Calu3 (cell line): ENCODE measurements around the genes DIMT1, IPO11 and CWC27.

DNA sequence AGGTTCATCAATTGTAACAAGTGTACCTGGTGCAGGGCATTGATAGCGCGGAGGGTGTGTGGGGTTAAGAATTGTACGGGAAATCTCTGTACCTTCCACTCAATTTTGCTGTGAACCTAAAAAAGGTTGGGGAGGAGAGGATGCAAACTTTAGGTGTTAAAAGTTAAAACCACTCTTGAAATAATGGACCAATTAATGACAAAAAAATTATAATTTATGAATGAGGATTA is 10.6 kb downstream of the KIF2A start:
- PRO-cap: no peak

DNA sequence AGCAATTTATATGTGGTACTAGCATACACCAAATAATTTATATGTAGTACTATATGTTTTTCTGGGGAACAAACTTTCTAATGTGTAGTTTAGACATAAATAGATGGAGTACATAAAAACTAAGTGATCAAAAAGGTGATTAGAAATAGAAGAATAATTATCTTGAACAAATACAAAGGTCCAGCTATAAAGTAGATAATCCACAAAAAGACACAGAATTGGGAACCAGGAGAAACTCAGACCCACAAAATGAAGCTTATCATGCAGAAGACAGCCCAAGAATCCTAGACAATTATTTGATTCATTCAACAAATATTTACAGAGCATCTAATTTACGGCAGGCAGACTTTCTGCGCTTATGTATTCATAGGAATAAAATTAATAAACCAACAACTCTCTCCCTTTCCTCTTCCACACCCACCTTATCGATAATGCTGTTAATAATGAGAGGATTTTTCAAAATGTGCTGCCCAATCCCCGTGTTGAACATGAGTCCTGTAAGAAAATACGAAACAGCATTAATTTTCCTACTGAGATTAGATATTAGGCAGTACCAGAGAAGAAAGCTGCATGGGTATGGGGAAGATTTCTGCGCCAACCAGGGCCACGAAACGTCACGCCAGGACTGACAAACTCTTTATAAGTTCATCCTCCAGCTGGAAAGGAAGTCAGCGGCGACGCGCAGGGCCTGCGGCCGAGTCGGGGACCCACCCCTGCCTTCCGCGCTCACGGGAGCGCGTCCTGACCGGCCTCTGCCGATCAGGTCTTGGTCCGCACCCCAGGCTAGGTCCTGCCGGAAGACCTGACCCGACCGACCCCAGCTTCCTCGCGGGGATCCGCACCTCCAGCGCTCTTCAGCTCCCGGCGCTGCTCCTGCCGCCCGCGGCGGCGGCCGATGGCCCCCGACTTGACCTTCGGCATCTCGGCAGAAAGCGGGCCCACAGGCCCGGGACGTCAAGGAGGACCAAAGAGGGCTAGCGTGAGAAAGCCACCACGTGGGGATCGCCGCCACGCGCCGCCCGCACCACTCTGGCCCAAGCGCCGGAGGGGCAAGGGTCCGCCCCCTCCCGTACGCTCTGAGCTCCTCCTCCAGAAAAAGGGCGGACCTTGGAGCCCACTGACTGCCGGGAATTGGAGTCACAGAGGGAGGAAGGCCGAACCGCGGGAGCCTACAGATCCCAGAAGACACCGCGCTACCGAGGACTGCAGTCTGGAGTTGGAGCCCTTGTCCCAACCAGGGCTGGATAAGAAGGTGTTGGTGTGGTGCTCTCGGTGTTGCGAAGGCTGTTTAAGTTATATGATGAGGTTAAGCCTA is at the start of gene DIMT1:
Gene DIMT1, minus strand, starts transcription at position 1,054 of the 1,315 bp plus-strand sequence.
- PRO-cap: bidirectional peak, plus-strand start at position 671 of the sequence, minus-strand start at position 627 of the sequence; bidirectional peak, plus-strand start at position 791 of the sequence, minus-strand start at position 743 of the sequence; bidirectional peak, plus-strand start at position 1,181 of the sequence, minus-strand start at position 1,031 of the sequence

- PRO-cap: bidirectional peak, plus-strand start at chr5:62412784, minus-strand start at chr5:62412547; bidirectional peak, plus-strand start at chr5:62413212, minus-strand start at chr5:62413207
Measured at GRCh38 chr5:62412303-62413358, at the start of gene IPO11. Gene IPO11, plus strand, starts transcription at chr5:62412763.

DNA sequence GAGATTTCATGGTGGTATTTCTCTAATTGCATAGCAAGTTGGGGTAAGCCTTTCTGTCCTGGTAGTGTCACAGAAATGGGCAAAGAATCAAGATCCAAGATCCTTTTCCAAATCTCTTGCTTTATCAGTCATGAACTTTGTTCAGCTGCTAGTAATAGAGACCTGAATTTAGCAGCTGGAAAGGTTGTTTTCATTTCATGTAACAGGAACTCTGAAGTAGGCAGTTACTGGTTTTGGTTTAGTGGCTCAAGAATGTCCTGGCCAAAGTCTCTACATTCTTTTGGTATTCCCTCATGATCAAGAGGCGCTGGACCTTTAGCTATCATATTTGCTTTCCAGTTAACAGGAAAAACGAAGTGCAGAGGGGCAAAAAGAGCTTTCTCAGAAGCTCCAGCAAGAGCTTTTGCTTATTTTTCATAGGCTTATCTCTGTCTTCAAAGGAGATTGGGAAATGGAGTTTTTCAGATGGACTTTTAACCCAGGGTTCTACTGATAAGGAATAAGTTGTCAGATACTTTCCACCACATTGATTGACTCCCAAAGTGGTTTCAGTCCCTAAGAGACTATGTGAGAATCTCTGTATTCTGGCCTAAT is 359.1 kb downstream of the LRRC70 start:
- PRO-cap: no peak

GRCh38 chr5:64690918-64691442 is 677 bp downstream of the SHISAL2B start:
- PRO-cap: no peak

DNA sequence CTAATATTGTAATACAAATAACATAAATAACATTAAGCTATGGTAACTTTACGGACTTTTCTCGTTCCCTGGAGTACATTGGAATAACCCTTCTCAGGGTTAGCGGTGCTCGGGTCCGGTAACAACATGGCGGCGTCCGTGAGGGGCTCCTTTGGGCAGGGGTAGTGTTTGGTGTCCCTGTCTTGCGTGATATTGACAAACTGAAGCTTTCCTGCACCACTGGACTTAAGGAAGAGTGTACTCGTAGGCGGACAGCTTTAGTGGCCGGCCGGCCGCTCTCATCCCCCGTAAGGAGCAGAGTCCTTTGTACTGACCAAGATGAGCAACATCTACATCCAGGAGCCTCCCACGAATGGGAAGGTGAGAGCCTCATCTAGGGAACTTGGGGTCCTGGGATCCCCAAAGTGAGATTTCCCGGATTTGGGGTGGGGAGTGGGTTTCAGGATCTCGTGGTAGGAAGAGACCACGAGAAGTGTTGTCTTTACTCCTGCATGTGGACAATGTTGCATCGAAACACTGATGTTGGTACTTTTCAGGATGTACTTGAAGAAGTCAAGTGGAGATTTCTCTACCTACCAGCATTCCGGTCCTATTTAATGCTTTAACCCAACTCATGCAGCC is at the start of gene CWC27:
Gene CWC27, plus strand, starts transcription at position 102 of the 621 bp plus-strand sequence.
- PRO-cap: bidirectional peak, plus-strand start at position 102 of the sequence, minus-strand start outside the sequence; unidirectional peak, minus-strand start at position 354 of the sequence

DNA sequence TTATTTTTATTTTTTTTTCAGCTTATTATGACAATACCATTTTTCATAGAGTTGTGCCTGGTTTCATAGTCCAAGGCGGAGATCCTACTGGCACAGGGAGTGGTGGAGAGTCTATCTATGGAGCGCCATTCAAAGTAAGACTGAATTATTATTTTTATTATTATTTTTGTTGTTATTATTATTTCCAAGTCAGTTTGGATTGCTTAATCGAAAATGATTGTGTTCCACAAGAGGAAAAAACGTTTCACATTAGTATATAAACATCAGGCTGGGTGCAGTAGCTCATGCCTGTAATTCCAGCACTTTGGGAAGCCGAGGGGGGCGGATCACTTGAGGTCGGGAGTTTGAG is 13.1 kb downstream of the CWC27 start:
- PRO-cap: no peak

DNA sequence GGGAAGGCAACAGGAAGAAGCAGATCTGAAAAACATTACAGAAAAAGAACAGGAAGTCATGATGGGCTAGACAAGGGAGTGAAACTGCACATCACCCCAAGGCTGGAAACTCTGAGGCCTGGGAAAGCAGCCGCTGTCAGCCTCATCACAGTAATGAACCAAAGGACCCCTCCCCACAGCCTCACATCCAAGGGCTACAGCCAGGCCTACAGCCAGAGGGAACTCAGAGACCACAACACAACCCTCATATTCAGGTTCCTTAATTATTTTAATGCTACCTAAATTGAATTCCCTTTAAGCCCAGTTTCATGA is 258.5 kb downstream of the CWC27 start:
- PRO-cap: no peak

DNA sequence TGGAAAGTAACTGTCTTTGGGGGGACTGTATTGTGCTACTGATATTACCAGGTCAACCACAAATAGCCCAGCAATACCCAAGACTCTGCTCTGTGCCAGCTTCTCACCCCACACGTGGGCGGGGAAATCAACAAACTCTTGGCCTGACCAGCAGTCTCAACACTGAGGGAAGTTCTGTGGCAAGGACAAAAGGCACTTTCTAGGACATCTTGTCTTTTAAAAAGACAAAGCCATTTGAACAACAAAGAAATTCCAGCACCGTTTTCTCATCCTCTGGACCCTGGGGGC is 297.7 kb downstream of the CWC27 start:
- PRO-cap: no peak

- PRO-cap: no peak
Measured at GRCh38 chr5:65101472-65102144, 332.9 kb downstream of the CWC27 start.

GRCh38 chr5:65479946-65481159 is 1.4 kb downstream of the ADAMTS6 start:
- PRO-cap: no peak

DNA sequence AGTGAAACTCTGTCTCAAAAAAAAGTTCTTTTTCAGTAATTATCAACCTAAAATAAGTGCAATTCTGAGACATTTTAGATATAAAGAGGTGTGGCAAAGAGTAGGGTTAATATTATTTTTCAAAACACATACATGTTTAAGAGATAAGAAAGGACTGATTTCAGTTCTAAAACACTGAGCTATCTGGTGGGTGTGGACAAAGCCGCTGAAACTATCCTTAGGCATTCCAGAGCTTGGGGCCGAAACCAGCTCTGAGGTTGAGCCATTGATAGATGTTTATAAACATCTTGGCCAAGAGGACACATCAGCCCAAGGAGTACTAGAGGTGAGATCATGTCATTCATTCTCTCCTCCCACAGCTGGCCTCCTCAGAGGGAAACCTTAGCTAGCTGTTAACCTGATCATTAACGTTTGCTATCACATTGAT is 89.8 kb downstream of the NLN start:
- PRO-cap: bidirectional peak, plus-strand start at position 302 of the sequence, minus-strand start at position 183 of the sequence

DNA sequence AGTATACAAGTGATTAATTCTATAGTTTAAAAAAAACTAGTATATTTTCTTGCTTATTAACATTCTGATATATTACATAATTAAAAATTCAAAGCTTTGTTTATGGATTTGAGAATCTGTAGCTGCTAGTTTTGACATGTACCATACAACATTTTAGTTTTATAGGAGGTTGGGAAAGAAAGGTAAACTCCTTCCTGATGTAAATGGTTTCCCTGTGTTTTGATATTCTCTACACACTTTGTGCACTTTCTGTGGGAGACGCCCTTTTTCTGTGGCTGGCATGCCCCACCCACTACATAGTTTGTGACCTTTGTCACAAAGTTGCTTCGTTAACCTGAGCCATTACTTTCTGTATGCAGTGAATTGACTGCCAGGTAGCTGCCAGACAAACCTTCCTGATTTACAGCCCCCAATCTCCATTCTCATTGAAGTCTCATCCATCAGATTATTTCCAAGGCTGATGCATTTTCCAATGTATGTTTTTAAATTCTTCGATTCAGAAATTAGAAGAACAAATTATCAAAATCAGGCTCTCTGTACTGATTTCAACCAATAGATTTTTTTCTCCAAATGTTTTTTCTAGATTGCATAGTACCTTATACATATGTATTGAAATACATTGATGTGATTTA is 90.7 kb downstream of the NLN start:
- PRO-cap: bidirectional peak, plus-strand start at position 358 of the sequence, minus-strand start at position 214 of the sequence

GRCh38 chr5:66010286-66010734 is 83.9 kb downstream of the ERBIN start:
- PRO-cap: no peak

GRCh38 chr5:66087039-66087606 is 57.0 kb upstream of the SREK1 start:
- PRO-cap: no peak

- PRO-cap: no peak
Measured at GRCh38 chr5:66098934-66099506, 45.1 kb upstream of the SREK1 start.

DNA sequence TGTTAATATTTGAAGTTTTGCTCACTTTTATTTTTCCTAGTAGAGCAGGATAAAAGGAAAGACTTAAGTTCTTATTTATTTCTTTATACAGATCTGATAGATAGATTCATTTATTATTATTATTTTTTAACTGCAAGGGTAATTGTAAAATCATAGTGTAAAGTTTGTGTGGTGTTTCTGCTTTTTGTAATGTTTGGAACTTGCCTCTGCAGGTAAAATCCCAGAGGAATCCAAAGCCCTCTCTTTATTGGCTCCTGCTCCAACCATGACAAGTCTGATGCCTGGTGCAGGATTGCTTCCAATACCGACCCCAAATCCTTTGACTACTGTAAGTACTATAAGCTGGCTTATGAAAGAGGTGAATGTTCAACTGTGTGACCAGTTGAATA is 14.9 kb downstream of the SREK1 start:
- PRO-cap: no peak

GRCh38 chr5:66165346-66166304 is 21.5 kb downstream of the SREK1 start:
- PRO-cap: no peak

DNA sequence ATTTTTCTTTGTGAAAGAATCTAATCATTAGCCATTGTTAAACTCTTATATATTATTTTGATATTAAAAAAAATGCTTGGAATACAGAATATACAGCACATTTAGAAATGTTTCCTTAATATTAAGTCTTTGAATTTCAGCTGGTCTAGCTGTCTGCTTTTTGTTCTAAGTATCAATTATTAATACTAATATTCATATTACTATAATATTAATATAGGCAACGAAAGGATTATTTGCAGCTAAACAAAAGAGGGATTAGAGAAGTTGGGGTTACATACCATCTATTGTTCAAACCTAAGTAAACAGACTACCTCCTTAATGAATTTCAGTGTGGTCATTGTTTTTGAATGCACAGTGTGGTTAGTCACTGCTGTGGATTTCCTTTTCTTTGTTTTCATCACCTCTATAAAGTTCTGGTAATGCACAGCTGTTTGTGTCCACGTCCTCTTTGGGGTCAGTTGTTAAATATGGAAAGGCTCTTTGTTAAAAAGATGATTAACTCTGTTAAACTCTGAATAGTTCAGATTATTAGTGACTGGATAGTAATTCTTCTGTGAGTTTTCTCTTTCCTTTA is 233.5 kb downstream of the MAST4 start:
- PRO-cap: no peak

- PRO-cap: no peak
Measured at GRCh38 chr5:67194185-67194678, 2.4 kb downstream of the CD180 start.